Esophagus muscularis mucosa (tissue), 4 donors: ENCODE measurements around a stretch of chr1.

DNA sequence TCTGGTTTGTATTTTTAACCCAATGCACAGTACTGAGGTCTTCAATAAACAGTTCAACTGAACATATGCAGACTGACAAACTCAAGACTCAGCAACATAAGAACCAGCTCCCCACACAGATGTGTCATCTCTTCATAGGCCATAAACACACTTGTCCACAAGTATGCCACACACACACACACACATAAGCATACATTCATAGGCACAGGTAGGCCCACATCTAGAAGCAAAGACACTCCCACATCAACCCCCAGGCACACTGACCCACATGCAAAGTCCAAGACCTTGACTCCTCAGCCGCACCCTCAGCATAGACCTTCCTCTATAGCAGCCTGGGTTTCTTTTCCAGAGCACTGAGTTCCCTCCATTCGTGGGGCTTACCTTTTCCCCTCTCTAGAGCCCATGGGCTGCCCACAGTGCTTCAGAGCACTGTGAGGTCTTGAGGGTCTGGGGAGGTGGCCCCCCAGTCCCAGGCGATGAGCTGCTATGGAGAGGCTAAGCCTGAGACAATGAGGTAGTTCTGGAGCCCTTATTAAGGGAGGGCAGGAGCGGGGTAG, 1.4 kb downstream of the LAD1 start:
- PRO-cap, result no peak
- RAMPAGE, long total RNA, 4 experiments, result no peak in any of the 4 experiments

GRCh38 chr1:201469457-201469718, 400 bp upstream of the PHLDA3 start:
- PRO-cap, result bidirectional peak, plus-strand start at chr1:201469531, minus-strand start at chr1:201469188
- RAMPAGE, long total RNA, 4 experiments, result no peak in any of the 4 experiments

- PRO-cap, result no peak
- RAMPAGE, long total RNA, 4 experiments, result no peak in any of the 4 experiments
These were observed 819 bp upstream of the PHLDA3 start for GRCh38 chr1:201469719-201470294.

- PRO-cap, result no peak
- RAMPAGE, long total RNA, 4 experiments, result no peak in any of the 4 experiments
These were observed 2.7 kb upstream of the PHLDA3 start for GRCh38 chr1:201471627-201472207.

- PRO-cap, result no peak
- RAMPAGE, long total RNA, 4 experiments, result no peak in any of the 4 experiments
These were observed 9.5 kb upstream of the CSRP1 start for GRCh38 chr1:201516291-201516859.

DNA sequence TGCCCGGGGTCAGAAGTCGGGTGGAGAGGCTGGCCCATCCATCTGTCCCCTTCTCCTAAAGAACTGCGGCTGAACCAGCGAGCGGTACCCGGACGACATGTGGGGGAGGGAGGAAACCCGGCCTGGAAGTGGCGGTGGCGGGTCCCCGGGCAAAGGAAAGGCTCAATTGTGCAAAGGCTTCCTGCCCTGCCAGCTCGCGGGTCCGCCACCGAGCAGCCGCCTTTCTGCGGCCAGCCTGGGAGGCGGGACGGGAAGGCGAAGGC, 410 bp upstream of the NAV1 start:
- PRO-cap, result bidirectional peak, plus-strand start outside the sequence, minus-strand start at position 237 of the sequence
- RAMPAGE, long total RNA, 4 experiments, result no peak in any of the 4 experiments

DNA sequence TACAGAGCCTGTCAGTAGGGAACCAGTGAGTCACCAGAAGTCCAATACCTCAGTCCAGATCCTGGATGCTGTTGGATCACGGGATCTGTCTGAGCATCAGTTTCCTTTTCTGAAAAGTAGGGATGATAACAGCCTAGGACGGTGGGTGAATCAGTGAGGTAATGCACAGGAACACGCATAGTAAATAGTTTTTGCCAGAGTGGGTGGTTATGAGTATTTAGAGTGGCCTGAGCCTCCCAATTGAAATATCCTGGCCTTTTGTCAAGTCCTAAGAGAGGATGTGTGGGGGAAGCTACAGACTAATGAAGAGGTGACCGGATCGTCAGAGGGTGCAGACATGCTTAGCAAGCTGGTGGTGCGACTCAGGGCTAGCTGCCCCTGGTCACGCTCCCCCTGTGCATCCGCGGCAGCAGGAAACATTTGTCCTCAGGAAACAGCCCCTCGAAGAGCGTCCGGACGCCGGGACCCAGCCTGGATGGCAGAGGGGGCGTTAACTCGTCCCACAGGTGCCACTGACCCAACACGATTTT, 24.0 kb downstream of the NAV1 start:
- PRO-cap, result no peak
- RAMPAGE, long total RNA, 4 experiments, result no peak in any of the 4 experiments

GRCh38 chr1:201721661-201722071, 107.3 kb upstream of the IPO9 start:
- PRO-cap, result no peak
- RAMPAGE, long total RNA, 4 experiments, result no peak in any of the 4 experiments

GRCh38 chr1:201738325-201738817, 90.6 kb upstream of the IPO9 start:
- PRO-cap, result no peak
- RAMPAGE, long total RNA, 4 experiments, result no peak in any of the 4 experiments

- PRO-cap, result bidirectional peak, plus-strand start at chr1:201739869, minus-strand start at chr1:201739801
- RAMPAGE, long total RNA, 4 experiments, result start-site peak on the plus strand in 1 of 4 experiments, at chr1:201739855-201739908 at its widest, 66 reads per replicate
These were observed 89.6 kb upstream of the IPO9 start for GRCh38 chr1:201739044-201740163.

GRCh38 chr1:201740488-201740870, 88.5 kb upstream of the IPO9 start:
- PRO-cap, result unidirectional peak, minus-strand start at chr1:201740830
- RAMPAGE, long total RNA, 4 experiments, result no peak in any of the 4 experiments

DNA sequence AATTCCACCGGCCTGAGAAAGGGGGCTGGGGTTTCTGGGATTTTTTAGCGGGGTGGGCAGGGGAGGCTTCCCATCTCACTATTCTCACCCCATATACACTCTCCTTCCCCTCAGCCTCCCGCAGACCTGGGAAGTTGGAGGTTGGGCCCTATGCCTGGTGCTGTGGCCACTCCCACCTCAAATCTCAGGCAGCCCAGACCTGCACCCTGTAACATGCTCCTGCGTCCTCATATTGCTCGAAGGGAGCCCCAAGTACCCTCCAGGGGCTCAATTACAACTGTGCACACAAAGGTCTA, 88.1 kb upstream of the IPO9 start:
- PRO-cap, result no peak
- RAMPAGE, long total RNA, 4 experiments, result no peak in any of the 4 experiments

GRCh38 chr1:201753617-201754884, 74.9 kb upstream of the IPO9 start:
- PRO-cap, result no peak
- RAMPAGE, long total RNA, 4 experiments, result start-site peak on the plus strand in 1 of 4 experiments, at chr1:201754119-201754229 at its widest, 6 reads per replicate

DNA sequence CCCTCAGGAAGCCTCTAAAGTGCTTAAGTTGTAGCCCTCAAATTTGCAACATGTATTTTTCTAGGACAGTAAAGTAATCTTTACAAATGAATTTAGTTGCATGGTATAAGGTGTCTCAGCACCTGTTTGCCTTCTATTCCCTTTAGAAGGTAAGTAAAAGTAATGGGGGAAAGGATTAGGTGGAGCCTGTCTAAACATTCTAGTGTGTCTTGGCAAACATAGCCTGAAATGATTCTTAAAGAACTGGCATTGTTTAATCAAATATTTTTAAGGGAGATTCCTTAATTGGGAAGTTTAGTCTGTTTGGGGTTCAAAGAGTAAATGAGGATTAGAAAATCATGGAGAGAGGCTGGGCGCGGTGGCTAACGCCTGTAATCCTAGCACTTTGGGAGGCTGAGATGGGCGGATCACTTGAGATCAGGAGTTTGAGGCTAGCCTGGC, 11.8 kb upstream of the SHISA4 start:
- PRO-cap, result no peak
- RAMPAGE, long total RNA, 4 experiments, result no peak in any of the 4 experiments

DNA sequence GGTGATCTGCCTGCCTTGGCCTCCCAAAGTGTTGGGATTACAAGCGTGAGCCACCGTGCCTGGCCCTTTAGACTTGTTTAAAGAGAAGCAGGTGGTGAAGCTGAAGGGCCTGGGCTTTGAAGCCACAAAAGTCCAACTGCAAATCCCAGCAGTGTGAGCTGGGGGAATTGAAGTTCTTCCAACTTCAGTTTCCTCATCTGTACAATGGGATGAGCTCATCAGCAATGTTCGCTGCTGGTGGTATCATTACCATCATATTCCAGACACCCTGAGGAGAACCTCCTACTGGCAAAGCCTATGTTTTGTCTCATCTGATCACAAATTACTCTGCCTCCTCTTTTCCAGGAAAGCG, 2.5 kb upstream of the SHISA4 start:
- PRO-cap, result no peak
- RAMPAGE, long total RNA, 4 experiments, result no peak in any of the 4 experiments

GRCh38 chr1:201982825-201983945, 737 bp downstream of the RNPEP start:
- PRO-cap, result bidirectional peak, plus-strand start at chr1:201983400, minus-strand start at chr1:201983147
- RAMPAGE, long total RNA, 4 experiments, result no peak in any of the 4 experiments

DNA sequence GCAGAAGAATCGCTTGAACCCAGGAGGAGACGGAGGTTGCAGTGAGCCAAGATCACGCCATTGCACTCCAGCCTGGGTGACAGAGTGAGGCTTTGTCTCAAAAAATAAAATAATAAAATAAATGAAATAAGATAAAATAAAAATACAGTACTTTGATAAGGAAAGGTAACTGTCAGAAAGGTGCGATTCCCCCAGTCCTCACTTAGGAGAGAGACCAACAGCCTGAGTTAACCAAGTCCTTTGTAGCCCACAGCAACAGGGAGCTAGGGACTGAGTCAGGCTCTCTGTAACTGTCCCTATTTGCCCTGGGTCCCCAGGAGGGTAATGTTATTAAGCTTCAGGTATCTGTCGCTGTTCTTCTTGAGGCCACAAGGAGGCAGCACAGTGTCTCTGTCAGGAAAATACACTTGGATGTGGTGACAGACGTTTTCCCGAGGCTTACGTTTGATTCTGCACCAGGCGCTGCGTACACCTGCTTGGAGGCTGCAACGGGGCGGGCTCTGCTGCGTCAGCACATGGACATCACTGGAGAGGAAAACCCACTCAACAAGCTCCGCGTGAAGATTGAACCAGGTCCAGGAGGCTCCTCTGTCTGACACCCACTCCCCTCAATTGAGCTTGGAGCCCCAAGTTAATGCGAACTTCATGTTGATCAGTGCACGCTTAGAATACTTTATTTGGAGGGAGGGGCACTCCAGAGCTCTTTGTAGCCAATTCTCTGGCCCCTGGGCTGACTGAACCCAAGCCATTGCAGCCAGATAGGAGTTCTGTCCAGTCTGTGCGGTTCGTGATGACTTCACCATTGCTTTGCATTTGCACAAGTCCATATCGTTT, 10.7 kb upstream of the ELF3 start:
- PRO-cap, result no peak
- RAMPAGE, long total RNA, 4 experiments, result no peak in any of the 4 experiments

GRCh38 chr1:202153407-202154296, 6.8 kb downstream of the PTPN7 start:
- PRO-cap, result no peak
- RAMPAGE, long total RNA, 4 experiments, result no peak in any of the 4 experiments

GRCh38 chr1:202200681-202201052, 7.1 kb downstream of the LGR6 start:
- PRO-cap, result no peak
- RAMPAGE, long total RNA, 4 experiments, result no peak in any of the 4 experiments

DNA sequence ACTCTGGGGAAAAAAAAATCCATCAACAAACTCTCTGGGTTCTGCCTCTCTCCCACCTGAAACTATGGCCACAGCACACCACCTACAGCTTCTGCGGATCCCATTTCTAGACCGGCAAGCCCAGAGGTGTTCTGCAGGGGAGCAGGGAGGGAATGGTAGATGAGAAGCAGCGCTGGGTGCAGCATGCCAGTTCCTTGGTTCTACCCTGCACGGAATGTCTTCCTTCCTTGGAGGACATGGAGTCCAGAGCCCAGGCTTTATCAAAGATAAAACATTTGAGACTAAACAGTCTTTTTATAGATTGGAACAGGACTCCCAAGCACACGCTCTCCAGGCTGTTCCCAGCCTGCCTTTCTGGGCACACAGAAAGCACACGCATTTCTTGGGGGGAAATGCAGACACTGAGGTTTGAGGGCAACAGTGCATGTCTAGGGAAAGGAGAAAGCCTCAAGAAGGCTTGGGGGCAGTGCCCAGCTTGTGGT, 29.5 kb downstream of the LGR6 start:
- PRO-cap, result no peak
- RAMPAGE, long total RNA, 4 experiments, result no peak in any of the 4 experiments